ENCODE results near the genes PNMA8C and ARHGAP35.

- RRBS: 58% methylated on average over 10 of the region's 22 CpGs
Measured at GRCh38 chr19:46297866-46298681, 1.2 kb downstream of the HIF3A start.

GRCh38 chr19:46351050-46351568 lies 4.2 kb downstream of the PPP5C start:
- RRBS: no CpG with 5 or more reads among the region's 10 CpGs

DNA sequence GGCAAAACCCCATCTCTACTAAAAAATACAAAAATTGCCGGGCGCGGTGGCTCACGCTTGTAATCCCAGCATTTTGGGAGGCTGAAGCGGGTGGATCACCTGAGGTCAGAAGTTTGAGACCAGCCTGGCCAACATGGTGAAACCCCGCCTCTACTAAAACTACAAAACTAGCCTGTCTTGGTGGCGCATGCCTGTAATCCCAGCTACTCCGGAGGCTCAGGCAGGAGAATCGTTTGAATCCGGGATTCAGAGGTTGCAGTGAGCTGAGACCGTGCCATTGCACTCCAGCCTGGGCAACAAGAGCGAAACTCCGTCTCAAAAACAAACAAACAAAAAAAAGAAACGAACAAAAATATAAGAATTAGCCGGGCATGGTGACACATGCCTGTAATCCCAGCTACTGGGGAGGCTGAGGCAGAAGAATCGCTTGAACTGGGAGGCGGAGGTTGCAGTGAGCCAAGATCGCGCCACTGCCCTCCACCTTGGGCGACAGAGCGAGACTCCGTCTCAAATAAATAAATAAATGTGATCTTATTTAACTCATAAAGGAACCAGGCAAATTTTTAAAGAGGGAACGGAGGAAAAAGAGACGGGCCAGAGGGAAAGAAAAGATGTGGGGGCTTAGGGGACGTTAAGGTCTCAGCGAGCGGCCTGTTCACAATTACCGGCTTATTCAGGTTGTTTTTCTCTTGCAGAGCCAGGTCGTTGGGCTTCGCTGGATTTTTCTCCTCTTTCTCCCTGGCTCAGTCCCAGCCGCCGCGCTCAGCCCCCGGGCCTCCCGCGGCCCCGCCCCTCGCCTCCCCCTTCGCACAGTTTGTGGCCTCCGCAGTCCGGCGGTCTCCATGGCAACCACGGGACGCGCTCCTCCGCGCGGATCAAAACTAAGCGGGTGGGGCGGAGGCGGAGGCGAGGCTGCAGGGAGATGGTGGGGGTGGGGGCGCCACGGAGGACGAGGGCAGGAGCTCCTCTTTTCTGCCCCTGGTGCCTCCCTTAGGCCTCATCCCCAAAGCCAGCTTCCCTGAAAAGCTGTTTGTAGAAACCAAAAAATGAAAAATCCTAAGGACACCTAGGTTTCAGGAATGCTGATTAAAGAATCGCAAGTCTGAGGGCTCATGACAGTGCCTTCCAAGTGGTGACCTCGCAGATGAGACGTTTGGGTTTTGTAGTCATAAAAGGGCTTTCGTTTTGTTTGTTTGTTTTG lies 2.8 kb upstream of the CCDC8 start:
- RRBS: 1% methylated on average over 8 of the region's 59 CpGs

GRCh38 chr19:46428624-46429301 lies at the start of gene PNMA8C:
Gene PNMA8C, minus strand, starts transcription at chr19:46428936.
- RRBS: 38% methylated on average over 6 of the region's 36 CpGs

GRCh38 chr19:46520548-46521074 lies 24.9 kb upstream of the PNMA8B start:
- RRBS: no CpG with 5 or more reads among the region's 8 CpGs

GRCh38 chr19:46546475-46546896 lies 50.8 kb upstream of the PNMA8B start:
- RRBS: no CpG with 5 or more reads among the region's 1 CpG

DNA sequence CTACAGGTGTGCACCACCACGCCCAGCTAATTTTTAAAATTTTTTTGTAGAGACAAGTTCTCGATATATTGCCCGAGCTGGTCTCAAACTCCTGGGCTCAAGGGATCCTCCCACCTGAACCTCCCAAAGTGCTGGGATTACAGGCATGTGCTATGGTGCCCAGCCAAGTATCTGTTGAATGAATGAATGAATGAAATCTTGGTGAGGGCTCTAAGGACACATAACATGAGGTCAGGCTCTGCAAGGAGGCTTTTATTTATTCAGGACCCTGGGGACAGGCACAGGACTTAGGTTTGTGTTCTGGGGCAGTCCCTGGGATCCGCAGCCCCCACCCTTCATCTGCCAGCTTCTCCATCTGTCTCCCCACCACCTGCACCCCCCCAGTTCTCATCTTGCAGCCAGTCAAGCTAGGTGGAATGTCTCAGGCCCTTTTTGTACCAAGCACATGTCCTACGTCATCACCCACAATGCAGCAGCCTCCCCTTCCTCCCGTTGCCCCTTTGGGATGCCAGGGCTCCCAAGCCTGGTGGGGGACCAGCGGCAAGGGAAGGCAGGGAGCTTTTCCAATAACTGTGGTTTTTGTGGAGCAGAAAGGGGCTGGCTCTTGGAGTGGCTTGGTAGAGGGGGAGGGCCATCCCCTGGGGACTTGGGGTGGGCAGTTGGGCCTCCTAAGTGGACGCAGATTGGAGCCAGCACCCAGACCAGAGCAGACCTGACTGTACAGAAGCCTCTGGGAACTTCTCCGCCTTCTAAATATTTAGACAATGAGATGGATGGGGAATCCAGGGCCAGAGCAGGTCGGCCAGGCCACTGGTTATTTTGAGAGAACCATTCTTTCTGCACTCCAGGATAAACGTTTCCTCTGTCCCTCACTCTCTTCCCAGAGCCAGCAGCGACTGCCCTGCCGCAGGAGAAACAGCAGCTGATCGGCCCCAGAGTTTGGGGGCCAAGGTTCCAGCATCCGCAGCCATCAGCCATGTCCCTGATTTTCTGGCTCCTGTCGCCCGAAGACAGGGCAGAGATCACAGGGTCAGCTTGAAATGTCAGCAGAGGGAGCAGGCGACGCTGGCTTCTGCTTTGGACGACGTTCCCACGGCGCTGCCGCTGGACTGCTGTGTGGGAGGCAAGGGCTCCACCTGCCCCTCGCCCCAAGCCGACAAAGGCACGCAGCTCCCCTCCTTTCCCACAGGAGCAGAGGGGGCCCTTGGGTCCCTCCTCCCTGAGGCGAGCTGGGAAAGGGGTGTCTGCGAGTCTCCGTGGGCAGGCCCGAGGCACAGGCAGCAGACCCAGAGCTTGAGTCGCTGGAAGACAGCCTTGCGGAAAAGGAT lies 4.2 kb downstream of the PTGIR start:
- RRBS: no CpG with 5 or more reads among the region's 33 CpGs

- RRBS: 75% methylated on average over 9 of the region's 76 CpGs
Measured at GRCh38 chr19:46648469-46649115, 12.4 kb downstream of the DACT3 start.

GRCh38 chr19:46713638-46714760 lies 2.9 kb downstream of the PRKD2 start:
- RRBS: 3% methylated on average over 21 of the region's 52 CpGs

- RRBS: no CpG with 5 or more reads among the region's 6 CpGs
Measured at GRCh38 chr19:46738712-46739062, 7.2 kb upstream of the FKRP start.

GRCh38 chr19:46860242-46861301 lies at the start of gene ARHGAP35:
Gene ARHGAP35, plus strand, starts transcription at chr19:46860997.
- RRBS: 2% methylated on average over 42 of the region's 141 CpGs

- RRBS: no CpG with 5 or more reads among the region's 2 CpGs
Measured at GRCh38 chr19:46898457-46899076, 37.8 kb downstream of the ARHGAP35 start.

DNA sequence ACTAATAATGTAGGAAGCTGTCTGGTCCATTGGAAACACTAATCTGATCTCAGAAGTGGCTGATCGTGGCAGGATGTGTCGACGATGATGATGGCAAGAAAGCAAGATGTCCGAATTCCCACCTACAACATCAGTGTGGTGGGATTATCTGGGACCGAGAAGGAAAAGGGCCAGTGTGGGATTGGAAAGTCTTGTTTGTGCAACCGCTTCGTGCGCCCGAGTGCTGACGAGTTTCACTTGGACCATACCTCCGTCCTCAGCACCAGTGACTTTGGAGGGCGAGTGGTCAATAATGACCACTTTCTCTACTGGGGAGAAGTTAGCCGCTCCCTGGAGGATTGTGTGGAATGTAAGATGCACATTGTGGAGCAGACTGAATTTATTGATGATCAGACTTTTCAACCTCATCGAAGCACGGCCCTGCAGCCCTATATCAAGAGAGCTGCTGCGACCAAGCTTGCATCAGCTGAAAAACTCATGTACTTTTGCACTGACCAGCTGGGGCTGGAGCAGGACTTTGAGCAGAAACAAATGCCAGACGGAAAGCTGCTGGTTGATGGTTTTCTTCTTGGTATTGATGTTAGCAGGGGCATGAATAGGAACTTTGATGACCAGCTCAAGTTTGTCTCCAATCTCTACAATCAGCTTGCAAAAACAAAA lies 57.9 kb downstream of the ARHGAP35 start:
- RRBS: no CpG with 5 or more reads among the region's 17 CpGs

DNA sequence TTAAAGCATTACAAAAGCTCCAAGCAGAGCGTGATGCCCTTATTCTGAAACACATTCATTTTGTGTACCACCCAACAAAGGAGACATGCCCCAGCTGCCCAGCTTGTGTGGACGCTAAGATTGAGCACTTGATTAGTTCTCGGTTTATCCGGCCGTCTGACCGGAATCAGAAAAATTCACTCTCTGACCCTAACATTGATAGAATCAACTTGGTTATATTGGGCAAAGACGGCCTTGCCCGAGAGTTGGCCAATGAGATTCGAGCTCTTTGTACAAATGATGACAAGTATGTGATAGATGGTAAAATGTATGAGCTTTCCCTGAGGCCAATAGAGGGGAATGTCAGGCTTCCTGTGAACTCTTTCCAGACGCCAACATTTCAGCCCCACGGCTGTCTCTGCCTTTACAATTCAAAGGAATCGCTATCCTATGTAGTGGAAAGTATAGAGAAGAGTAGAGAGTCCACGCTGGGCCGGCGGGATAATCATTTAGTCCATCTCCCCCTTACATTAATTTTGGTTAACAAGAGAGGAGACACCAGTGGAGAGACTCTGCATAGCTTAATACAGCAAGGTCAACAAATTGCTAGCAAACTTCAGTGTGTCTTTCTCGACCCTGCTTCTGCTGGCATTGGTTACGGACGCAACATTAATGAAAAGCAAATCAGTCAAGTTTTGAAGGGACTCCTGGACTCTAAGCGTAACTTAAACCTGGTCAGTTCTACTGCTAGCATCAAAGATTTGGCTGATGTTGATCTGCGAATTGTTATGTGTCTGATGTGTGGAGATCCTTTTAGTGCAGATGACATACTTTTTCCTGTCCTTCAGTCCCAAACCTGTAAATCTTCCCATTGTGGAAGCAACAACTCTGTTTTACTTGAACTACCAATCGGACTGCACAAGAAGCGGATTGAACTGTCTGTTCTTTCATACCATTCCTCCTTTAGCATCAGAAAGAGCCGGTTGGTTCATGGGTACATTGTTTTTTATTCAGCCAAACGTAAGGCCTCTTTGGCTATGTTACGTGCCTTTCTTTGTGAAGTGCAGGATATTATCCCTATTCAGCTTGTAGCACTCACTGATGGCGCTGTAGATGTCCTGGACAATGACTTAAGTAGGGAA lies 59.8 kb downstream of the ARHGAP35 start:
- RRBS: no CpG with 5 or more reads among the region's 26 CpGs

- RRBS: 59% methylated on average over 4 of the region's 12 CpGs
Measured at GRCh38 chr19:46944678-46945663, 74.7 kb upstream of the NPAS1 start.

- RRBS: no CpG with 5 or more reads among the region's 12 CpGs
Measured at GRCh38 chr19:46970534-46971181, 49.0 kb upstream of the NPAS1 start.

DNA sequence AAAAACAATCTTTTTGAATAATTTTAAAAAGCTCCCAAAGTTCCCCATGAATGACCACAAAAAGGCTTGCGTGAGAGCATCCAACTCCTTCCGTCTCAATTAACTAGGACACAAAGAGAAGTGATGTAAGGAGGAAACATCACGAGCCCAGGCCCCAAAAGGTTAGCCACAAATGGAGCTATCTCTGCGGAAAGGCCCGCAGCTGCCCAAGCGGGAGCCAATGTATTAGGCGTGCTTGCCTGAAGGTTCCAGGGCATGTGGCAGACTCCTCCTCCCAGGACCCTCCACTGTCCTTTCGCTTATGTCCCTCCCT lies 17.9 kb downstream of the ZC3H4 start:
- RRBS: no CpG with 5 or more reads among the region's 8 CpGs

- RRBS: no CpG with 5 or more reads among the region's 23 CpGs
Measured at GRCh38 chr19:47097691-47098455, 15.7 kb downstream of the ZC3H4 start.

GRCh38 chr19:47107221-47108400 lies 6.0 kb downstream of the ZC3H4 start:
- RRBS: no CpG with 5 or more reads among the region's 15 CpGs

DNA sequence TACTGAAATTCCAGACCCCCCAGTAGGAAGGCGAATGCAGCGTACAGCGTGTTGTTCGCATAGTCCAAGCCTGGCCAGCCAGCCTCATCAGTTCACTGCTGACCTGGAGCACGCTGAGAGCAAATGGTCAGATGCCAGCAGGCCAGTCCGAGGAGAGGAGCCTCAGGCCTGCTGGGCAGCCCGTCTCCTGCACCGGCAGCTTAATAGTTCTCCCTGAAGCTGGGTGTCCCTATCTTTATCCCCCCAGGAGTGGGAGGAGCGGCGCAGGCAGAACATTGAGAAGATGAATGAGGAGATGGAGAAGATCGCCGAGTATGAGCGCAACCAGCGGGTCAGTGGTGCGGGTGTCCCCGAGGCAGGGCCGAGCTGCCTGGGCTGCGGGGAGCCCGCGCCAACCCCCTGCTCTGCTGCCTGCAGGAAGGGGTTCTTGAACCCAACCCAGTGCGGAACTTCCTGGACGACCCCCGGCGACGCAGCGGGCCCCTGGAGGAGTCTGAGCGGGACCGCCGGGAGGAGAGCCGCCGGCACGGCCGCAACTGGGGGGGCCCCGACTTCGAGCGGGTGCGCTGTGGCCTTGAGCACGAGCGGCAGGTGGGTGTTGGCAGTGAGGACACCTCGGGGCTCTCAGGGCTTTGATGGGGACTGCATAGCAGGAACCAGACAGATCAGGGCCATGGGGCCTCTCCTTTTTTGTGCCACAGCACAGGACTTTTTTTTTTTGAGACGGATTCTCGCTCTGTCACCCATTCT lies 8.2 kb downstream of the CCDC9 start:
- RRBS: 97% methylated on average over 7 of the region's 42 CpGs